Retinal pigment epithelial cell (primary cell): ENCODE data around the gene ISG15.

DNA sequence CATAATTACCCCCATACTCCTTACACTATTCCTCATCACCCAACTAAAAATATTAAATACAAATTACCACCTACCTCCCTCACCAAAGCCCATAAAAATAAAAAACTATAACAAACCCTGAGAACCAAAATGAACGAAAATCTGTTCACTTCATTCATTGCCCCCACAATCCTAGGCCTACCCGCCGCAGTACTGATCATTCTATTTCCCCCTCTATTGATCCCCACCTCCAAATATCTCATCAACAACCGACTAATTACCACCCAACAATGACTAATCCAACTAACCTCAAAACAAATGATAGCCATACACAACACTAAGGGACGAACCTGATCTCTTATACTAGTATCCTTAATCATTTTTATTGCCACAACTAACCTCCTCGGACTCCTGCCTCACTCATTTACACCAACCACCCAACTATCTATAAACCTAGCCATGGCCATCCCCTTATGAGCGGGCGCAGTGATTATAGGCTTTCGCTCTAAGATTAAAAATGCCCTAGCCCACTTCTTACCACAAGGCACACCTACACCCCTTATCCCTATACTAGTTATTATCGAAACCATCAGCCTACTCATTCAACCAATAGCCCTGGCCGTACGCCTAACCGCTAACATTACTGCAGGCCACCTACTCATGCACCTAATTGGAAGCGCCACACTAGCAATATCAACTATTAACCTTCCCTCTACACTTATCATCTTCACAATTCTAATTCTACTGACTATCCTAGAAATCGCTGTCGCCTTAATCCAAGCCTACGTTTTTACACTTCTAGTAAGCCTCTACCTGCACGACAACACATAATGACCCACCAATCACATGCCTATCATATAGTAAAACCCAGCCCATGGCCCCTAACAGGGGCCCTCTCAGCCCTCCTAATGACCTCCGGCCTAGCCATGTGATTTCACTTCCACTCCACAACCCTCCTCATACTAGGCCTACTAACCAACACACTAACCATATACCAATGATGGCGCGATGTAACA, 52.6 kb downstream of the OR4F16 start:
- RRBS: no CpG with 5 or more reads among the region's 21 CpGs

GRCh38 chr1:788485-789269, 102.2 kb upstream of the OR4F16 start:
- RRBS: no CpG with 5 or more reads among the region's 15 CpGs

- RRBS: no CpG with 5 or more reads among the region's 3 CpGs
Observed at GRCh38 chr1:793643-794046, 107.2 kb upstream of the OR4F16 start.

- RRBS: no CpG with 5 or more reads among the region's 2 CpGs
Observed at GRCh38 chr1:846918-847380, 76.8 kb upstream of the SAMD11 start.

- RRBS: no CpG with 5 or more reads among the region's 13 CpGs
Observed at GRCh38 chr1:948345-948902, 10.6 kb downstream of the NOC2L start.

DNA sequence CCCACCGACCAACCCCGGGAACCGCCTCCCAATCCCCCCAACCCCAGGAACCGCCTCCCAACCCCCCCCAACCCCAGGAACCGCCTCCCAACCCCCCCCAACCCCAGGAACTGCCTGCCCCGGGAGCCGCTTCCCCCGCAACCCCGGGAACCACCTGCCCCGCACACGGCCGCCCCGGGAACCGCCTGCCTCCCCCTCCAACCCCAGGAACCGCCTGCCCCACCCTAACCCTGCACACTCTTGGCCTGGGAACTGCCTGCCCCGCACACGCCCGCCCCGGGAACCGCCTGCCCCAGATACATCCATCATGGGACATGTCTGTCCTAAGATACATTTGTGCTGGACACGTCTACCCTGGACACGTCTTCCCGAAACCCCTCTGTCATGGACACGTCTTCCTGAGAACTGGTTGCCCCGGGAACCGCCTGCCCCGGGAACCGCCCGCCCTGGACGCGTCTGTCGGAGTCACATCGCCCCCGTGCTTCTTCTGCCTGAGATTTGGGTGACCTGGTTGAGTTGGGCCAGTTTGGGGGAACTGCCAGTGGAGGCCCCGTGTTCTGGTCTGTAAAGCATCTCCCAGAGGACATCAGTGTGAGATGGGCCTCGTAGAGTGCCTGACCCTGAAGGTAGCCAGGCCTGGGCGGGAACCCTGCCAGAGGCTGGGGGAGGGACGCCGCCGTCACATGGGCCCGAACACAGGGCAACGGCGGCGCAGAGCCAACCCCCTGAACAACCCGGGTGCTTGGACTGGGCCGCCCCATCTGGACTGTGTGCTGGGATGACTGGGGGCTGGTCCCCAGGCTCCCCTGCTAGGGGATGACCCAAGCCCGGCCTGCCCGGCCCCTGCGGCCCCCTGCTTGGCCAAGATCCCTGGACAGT, 3.7 kb downstream of the PERM1 start:
- RRBS: 93% methylated on average over 7 of the region's 49 CpGs

GRCh38 chr1:1004960-1005793, 5.3 kb upstream of the HES4 start:
- RRBS: no CpG with 5 or more reads among the region's 21 CpGs

DNA sequence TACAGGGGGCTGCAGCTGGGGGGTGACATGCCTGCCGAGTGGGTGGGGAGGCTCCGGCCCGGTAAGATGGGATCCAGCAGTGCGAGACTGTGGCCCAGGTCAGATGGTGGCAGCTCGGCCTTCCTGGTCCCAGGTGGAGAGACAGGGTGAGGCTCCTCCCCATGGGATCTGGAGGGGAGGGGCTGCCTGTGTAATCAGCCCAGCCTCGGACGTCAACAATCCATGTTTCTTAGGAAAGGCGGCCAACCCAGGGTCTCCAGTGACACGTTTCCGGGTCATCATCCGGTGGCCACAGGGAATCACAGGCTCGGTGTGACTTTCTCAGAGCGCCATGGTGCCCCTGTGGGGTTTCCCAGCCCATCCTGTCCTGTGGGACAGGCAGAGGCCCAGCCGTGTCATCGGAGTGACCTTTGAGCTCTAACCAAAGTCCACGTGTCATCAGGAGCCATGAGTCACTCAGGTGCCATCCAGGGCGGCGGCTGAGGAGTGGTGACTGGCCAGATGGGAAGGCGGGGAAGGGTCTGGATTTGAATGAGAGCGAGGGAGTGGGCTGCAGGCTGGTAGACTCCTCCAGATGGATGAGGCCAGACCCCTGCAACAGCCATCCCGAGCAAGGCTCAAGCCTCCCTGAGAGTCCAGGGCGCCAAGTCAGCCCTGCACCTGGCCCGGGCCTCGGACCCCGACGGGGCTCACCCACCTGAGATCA, 6.6 kb upstream of the HES4 start:
- RRBS: no CpG with 5 or more reads among the region's 26 CpGs

GRCh38 chr1:1012512-1013762, at the start of gene ISG15:
Gene ISG15 (plus strand): TSS chr1:1013497.
- RRBS: no CpG with 5 or more reads among the region's 37 CpGs

DNA sequence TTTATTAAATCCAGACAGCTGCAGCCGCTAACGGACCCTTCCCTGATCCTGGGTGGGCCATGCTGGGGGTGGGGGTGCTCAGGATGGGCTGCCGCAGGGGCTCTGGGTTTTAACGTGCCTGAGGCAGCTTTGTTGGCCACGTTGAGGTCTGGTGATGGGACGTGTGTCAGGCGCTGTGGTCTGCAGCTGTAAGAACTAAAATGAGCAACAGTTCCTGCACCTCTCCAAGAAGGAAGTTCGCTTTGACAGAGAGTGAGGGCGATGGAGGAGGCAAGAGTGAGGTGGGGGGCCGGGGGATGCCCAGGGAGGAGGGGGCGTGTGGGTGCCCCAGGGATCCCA, 19.6 kb downstream of the AGRN start:
- RRBS: no CpG with 5 or more reads among the region's 11 CpGs

DNA sequence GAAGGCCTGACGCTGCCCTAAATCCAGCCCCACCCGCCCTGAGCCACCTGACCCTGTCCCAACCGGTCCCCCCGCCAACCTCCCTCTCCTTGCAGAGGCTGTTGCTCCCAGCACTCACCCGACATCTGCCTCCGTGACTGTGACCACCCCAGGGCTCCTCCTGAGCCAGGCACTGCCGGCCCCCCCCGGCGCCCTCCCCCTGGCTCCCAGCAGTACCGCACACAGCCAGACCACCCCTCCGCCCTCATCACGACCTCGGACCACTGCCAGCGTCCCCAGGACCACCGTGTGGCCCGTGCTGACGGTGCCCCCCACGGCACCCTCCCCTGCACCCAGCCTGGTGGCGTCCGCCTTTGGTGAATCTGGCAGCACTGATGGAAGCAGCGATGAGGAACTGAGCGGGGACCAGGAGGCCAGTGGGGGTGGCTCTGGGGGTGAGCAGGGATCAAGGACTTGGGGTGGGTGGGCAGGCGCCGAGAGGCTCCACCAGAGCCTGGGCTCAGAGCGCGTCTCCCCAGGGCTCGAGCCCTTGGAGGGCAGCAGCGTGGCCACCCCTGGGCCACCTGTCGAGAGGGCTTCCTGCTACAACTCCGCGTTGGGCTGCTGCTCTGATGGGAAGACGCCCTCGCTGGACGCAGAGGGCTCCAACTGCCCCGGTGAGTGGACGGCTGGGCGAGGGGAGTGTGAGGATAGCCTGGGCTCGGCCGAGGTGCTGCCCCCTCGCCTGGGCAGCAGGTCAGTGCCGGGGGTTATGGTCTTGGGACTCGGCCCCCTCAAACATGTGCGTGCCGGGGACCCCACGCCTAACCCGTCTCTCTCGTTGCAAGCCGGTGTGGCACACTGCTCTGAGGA, 26.6 kb downstream of the AGRN start:
- RRBS: 96% methylated on average over 8 of the region's 48 CpGs

DNA sequence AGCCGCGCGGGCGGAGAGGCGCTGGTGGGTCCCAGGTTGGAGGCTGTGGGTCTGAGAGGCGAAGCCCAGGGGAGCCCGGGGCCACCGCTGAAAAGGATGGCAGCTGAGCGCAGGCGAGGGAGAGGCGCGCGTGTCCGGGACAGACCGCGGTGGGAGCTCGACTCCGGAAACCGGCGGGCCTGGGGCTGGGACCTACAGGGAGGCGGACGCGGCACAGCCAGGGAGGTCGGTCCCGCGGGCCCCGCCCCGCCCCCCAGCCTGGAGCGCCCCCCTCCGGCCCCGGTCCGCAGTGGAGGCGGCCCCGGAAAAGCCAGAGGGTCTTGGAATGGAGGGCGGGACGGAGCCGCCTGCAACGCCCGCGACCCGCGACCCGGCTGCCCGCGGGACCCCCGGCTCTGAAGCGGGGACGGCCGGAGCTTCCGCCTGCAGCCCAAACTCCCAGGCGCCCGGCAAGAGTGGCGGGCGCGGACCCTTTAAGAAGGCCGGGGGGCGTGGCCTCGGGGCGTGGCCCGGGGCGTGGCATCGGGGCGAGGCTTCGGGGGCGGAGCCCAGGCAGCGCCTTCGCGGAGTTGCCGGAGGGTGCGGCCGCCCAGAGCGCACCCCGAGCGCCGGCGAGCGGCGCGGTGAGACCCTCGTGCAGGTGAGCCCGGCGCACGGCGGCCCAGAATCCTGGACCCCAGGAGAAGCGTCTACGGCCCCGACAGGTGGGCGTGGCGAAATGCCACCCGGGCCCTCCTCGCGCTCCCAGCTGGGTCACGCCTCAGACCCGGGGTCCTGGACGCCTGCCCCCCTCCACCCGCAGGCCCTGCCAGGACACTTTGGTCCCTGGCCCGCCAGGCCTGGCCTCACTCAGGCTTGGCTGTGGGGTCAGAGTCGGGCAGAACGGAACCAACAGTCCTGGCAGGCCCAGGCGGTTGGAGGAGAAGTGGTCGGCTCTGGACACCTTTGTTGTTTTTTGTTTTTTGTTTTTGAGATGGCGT, 14.7 kb downstream of the RNF223 start:
- RRBS: 1% methylated on average over 59 of the region's 102 CpGs

- RRBS: no CpG with 5 or more reads among the region's 13 CpGs
Observed at GRCh38 chr1:1159405-1159813, 14.3 kb upstream of the TTLL10 start.

- RRBS: 77% methylated on average over 22 of the region's 81 CpGs
Observed at GRCh38 chr1:1164031-1165201, 9.3 kb upstream of the TTLL10 start.

DNA sequence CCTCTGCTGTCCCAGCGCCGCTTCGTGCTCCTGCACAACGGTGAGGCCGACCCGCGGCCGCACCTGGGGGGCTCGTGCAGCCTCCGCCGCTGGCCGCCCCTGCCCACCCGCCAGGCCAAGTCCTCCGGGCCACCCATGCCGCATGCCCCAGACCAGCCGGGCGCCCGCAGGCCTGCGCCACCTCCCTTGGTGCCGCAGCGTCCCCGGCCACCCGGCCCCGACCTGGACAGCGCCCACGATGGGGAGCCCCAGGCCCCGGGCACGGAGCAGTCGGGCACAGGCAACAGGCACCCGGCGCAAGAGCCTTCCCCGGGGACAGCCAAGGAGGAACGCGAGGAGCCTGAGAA, 8.9 kb downstream of the TNFRSF18 start:
- RRBS: 90% methylated on average over 12 of the region's 34 CpGs

GRCh38 chr1:1234462-1235248, 2.6 kb downstream of the B3GALT6 start:
- RRBS: no CpG with 5 or more reads among the region's 34 CpGs

DNA sequence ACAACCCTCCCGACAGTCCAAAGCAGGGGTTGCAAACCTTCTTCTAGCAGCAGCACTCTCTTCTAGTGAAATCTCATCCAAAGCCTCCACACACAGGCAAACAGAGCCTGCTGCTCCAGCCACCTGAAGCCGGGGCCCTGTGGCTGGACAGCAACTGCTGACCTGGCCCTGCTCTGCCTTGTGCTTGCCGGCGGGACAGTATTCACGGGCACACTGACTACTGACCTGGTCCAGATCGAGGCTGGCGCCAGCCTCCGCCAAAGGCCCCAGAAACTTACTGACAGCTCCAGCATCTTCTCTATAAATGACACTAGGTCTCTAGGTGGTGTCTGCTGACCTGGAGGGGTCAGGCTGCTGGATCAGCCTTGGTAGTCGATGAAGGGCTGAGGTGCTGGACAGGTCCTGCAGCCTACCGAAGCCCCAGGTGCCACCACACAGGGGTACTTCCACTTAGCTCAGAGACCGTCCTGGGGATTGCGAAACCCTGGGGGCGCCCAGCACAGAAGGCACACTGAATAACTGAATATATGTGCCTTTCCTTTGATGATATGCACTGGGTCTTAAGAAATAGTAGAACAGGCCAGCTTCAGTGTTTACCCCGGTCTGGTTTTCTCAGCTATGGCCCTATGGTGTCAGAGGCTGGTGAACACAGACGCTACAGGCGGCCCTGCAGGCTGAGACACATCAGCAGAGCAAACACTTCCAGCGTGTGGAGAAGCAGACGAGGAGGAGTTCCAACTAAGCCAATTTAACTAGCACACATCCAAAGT, 11.0 kb downstream of the UBE2J2 start:
- RRBS: 94% methylated on average over 2 of the region's 18 CpGs

GRCh38 chr1:1303996-1304655, 3.6 kb downstream of the ACAP3 start:
- RRBS: no CpG with 5 or more reads among the region's 21 CpGs

DNA sequence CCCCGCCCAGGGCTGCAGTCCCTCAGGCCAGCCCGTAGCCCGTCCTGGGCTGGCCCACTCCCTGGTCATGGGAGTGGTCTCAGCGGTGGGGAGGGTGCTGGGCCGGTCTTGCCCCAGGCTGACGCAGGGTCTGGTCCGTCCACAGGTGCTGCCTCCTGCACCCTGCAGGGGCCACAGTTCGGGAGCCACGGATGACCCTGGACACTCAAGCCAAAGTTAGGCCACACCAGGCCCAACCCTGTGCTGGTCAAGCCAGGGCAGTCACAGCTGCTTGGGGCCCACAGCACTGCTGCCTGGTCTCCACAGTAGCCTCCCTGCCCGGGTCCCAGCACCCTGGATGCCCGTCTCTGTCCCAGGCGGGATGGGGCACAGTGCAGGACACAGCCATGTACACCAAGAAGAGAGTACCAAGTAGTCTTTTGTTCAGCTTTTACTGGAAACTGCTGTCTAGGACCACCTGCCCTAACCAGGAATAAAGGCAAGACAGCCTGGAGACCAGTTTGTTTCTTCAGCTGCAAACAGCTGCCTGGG, 2.9 kb downstream of the PUSL1 start:
- RRBS: no CpG with 5 or more reads among the region's 12 CpGs

- RRBS: 87% methylated on average over 15 of the region's 78 CpGs
Observed at GRCh38 chr1:1332263-1333432, 1.6 kb downstream of the TAS1R3 start.